ENCODE measurements around a stretch of chr5.

DNA sequence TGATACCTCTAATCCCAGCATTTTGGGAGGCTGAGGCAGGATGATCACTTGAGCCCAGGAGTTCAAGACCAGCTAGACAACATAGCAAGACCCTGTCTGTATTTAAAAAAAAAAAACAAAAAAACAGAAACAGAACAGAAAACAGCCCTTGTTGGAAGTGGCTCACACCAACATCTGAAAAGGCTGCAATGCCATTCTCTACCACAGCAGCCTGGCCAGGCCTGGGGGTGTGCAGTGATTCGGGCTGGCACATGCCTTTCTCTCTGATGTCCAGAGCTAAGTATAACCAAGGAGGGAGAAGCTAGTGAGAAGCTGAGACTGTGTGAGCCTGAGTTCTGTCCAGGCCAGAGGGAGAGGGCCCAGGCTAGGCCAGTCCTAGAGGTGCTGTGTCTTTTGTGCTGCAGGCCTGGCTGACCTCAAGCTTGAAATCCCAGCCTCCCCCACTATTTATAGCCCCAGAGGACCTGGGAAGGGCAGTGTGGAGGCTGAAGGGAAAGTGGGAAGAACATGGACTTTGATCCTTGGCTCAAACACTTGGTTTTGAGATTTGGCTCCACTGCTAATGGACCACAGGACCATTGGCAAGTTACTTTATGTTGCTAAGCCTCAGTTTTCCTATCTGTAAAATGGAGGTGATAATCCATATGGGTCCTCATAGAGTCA is 20.8 kb downstream of the BNIP1 start:
- PRO-cap: no peak

DNA sequence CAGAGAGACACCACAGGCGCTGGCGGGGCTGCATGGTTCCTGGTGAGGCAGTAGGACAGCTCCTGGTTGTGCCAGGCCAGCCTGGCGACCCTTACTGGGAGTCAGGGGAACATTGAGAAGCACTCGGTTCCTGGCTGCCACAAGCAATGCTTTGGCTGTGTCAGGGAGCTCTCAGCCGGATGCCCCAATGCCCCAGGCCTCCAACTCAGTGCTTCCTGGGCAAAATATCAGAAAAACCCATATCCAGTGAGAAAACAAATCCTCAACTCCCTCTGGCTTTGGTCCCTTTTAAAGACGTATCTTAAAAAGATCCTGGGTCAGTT is 4.3 kb downstream of the NKX2-5 start:
- PRO-cap: no peak

DNA sequence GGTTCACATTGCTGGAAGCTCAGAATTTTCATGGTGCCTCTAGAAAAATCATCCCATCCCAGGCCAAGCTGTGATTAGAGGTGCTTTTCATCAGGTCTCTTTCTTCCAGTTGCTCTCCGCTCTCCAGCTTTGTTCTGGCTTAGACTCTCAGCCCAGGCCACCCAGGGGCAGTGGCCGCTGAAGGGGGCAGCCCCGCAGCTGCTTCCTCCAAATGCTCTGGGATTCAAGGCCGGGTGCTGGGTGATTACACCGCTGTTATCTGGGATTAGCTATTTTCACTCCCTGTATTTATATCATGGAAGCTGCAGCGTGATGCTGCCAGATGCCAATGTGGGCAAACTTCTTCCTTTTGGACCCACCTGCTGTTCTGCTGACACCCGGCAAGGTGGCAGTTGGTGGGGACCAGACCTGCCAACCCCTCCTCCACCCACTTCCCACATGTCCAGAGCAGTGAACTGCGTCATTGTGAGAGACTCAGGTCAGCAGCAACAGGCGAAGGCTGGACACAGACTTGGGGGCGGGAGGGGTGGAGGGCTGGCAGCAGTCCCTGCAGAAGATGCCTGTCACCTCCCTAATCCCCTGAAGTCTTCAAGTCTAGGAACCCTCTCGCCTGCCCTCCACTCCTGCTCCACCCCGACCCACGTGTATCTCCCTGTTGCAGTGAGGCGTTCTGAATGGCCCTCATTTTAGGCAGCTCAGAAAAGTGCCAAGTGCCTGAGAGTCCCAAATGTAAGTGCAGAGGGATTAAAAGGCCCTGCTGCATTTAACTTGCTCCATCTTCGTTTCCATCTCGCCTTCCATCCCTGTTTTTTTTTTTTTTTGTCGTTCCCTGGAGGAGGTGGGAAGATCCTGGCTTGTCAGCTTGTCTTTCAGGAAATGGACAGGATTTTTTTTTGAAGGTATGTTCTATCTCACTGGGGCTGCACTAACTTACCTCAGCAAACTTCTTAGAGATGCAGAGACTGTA is 34.0 kb upstream of the NKX2-5 start:
- PRO-cap: no peak

DNA sequence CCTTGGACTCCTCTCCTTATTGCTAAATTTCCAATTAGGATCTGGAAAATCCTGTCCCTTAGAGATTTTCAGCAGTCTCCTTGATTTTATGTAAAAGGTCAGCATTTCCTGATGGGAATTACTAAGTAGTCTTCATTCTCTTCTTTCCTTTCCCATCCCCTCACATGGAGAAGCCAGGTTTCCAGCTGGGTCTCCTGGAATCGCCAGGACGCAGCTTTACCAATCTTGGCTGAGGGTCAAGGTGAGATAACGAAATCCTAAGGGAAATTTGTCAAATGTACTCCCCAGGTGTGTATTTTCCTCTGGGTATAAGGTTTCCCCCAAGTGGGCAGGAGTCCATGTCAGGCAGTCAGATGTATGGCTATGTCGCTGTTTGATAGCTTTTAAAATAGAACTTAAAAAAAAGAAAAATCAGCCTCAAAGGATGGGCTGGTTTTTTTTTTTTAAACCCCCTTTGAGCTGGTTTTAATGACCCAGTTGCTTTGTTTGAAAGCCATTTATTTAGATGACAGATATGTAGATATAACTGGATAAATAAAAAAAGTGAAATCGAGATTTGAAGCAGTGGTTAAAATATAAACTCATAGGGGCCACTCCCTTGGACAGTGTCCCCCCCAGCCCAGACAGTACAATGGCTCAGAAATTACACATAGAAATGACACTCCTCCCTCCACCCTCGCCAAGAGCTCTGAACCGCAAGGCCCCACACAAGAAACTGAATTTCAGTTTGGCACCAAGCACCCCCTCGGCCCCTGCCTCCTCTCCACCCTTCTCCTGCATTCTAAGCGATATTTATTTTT is 11.4 kb downstream of the STC2 start:
- PRO-cap: no peak

DNA sequence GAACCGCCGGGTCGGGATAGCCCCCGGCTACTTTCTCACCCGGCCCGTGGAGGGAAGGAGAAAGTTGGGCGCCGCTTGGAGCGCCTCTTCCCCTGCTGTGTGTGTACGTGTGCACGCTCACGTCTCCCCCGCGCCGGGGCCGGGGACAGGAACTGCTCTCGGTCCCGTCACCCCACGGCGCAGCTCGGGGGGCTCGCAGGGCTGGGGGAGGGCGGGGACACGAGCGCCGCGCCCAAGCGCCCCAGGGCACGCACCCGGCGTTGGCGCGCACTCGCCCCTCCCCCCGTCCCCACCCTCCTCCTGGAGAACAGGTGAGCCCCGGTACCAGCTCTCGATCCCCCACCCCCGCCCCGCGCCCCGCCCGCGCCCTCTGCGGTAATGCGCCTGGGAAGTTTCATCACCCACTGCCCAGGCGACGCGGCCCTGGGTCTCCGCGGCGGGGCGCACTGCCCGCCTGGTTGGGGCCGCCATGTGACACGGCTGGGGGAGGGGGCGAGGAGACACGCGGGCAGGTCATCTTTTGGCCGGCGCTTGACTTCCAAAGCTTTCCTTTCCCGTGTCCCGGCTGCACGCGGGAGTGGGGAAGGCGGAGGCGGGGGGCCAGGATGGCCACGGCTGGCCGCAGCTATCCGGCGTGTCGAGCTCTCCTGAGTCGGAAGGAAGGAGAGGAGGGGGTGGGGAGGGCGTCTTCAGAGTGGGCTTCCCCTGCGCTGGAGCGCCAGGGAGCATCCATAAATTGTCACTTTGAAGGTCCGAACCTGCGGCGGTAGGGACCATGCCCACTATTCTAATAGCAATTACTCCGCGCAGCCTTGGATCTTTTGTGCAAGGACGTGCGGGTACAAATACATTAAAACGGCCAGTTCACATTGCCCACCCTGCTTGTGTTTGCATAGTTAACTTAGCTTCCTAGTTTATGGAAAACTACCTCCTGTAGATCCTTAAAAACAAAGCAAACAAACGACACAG is 1.5 kb upstream of the STC2 start:
- PRO-cap: no peak

DNA sequence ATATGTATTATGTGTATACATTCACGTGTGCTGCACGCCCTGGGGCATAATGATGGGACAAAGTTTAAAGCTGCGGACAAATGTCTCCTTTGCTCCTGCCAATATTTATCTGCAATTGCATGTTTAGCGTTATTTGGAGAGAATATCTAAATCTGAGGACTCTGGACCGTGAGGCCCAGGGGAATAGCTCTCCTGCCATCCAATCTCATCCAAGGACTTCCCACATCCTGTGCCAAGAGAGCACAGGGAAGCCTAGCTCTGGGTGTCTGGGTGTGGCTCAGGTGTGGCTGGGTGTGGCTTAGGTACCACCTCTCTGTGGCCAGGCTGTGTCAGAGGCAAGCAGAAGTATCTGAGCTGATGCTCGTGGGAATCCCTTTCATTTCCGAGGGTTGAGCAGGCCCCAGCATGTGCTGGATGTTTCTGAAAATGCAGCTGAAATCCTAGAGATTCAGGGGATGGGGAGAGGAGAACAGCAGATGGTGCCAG is 7.0 kb upstream of the BOD1 start:
- PRO-cap: no peak

- PRO-cap: no peak
Measured at GRCh38 chr5:173720640-173721093, 104.2 kb upstream of the BOD1 start.

- PRO-cap: no peak
Measured at GRCh38 chr5:173767319-173767556, 120.9 kb upstream of the CPEB4 start.

DNA sequence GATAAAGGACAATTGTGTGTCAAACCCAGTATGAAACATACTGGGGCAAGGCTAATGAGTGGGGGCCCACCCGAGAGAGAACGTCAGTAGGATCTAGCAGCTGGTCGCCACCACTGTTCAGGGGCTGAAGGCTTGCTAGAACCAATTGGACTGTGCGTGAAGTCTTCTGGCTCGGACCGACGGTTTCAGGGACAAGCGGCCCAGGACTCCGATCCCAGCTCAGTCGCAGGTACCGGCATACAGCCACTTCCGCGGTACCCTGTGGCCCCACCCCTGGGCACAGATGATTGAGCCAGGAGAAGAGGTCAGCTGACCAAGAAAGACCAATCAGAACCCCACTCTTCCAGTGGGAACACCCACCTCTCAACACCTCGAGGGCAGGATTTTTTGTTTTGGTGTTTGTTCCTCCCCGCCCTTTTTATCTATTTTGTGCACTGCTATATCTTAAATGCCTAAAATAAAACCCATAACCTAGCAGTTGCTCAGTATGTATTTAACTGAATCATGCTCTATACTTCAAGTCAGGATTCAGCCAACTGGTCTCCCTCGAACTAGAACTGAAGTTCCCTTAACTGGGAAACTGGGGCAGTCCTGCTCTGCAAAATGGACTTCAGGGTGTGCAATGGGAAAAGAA is 21.2 kb upstream of the CPEB4 start:
- PRO-cap: no peak

DNA sequence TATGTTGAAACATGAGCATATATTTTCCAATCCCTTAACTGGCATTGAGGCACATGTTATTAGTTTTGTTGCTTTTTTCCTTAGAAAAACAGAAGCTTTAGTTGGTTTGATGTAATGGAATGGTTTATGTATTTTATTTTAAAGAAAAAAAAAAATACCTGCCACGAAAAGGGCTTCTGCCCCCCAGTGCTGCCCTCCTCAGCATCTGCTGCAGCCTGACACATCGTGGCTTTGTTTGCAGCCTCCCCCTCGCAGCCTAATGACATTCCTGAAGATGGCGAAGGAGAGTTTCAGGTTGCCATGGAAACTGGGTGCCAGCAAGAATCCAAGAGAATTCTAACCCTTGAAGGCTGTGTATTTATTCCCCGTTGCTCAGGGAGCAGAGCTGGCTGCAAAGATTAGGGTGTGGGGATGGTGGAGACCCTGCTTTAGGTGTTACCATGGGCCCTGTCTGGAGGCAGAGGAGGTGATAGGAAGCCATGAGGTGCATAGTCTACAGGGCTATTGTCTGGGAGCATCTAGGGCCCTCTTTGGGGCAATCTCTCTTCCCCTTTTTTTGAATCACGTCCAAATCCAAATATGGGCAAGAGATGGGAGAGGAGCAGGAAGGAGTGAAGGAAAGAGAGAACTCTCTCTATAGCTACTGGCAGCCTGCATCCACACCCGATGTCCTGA is 126.7 kb downstream of the NSG2 start:
- PRO-cap: no peak

DNA sequence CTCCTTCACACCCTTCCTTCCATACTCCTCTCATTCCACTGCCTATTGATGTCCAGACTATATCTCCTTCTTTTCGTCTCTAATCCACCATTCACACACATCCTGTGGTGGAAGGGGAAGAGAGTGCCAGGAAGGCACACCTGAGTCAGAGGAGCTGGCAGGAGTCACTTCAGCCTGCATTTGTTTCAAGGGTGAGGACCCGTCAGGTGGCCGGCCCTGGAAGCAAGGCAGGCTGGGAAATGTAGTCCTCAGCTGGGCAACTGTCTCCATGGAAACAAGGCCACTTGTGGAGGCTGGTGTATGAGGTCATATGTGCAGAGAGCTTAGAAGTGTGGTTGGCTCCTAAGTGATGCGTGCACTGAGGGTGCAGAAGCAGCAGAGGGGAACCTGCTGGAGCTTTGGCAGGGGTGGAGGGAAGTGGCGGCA is 278.4 kb downstream of the NSG2 start:
- PRO-cap: no peak

- PRO-cap: no peak
Measured at GRCh38 chr5:174418889-174419764, 305.3 kb upstream of the MSX2 start.

DNA sequence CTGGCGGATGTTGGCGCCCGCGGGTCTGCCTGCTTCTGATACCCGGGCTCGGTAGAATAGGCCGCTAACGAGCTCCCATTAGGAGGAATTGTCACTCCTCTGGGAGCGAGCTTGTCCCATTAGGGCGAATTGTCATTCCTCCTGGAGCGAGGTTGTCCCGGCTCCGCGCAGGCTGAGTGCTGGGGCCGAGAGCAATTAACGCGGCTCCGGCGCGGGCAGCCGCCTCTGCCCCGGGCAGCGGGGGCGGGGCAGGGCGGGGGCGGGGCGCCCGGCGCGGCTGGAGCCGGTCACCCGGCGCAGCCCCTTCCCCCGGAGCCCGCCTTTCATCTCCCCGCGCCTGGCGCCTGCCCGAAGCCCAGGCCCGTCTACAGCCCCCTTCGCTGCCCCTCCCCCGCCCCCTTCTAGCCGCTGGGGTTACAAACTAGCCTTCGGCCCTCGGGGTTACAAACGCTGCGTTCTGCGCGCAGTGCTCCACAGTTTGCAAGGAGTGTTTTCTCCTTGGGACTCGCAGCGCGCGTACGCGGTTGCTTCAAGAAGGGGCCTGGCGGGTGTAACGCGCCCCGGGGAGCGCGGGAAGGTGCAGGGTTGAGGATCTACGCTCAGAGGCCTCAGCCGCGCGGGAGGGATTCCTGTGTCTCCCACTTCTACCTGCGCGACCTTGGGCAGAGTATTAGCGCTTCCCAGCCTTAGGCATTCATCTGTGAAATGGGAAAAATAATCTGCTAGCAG is 3.4 kb upstream of the MSX2 start:
- PRO-cap: no peak

GRCh38 chr5:174923419-174923620 is 198.9 kb downstream of the MSX2 start:
- PRO-cap: no peak

DNA sequence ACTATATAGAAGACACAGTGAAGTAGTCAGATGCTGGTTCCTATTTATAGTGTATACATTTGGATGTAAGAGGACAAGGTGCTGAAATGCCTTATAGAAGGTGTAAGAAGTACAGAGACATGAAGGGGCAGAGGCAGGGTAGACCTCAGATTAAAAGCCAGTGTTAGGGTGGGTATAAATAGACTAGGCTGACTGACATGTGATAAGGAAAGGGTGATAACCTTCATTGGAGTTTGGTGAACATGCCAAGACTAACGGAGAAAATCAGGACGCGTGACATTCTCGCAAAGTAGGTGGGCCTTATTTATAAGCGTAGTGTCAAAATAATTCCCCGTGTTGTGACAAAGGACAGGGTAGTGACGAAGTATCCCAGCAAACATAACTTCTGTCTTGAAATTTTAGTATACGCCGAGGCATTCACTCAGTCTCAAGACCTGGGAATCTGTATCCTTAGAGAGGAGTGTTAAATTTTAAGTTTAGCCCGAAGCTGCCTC is 59.0 kb upstream of the HRH2 start:
- PRO-cap: no peak

- PRO-cap: no peak
Measured at GRCh38 chr5:175687070-175687822, 29.4 kb downstream of the HRH2 start.

GRCh38 chr5:175796829-175797478 is 74.4 kb upstream of the CPLX2 start:
- PRO-cap: no peak

DNA sequence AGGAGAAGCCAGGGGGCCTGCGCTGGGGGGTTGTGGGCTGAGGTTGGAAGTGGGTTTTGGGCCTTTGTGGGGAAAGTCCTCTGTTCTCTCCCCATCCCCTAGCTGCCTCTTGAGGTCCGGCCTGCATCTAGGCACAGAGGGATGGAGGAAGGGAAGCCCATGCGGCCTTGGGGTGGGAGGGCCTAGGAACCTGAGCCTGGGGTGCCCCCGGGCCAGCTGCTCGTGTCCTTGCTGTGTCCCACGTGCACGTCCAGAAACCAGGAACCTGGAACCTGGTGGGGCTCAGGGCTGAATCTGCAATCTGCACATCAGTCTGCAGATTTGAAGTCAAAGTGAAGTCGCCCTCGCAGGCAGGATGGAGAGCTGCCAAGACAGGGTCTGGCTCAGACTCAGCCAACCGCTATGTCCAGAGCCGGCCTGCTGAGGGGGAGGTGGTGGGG is 103.8 kb upstream of the SIMC1 start:
- PRO-cap: no peak

DNA sequence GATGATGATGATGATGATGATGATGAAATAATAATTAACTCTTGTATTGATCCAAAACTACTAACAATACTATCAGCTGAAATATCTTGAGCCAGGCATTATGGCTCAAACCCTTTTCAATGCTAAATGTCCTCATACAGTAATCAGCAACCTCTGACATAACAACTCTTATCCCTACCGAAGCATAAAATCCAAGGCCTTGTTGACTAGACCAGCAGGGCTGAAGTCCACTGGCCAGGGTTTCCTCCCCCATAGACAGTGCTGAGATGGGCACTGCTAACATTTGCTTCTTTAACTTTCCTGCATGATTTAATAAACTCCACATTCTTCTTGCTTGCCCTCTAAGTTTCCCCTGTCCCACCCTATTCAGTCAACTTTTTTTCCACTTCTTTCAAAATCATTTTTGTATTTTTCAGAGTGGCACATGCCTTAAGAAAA is 19.8 kb downstream of the KIAA1191 start:
- PRO-cap: no peak

DNA sequence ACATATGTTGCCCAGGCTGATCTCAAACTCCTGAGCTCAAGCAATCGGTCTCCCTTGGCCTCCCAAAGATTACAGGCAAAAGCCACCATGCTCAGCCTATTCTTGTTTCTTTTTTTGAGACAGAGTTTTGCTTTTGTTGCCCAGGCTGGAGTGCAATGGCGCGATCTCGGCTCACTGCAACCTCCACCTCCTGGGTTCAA is 13.5 kb downstream of the RNF44 start:
- PRO-cap: no peak

Data from left colon (tissue), 1 donor.